Measurements from ENCODE around the gene TESMIN.

GRCh38 chr11:68363717-68364367, 51.5 kb downstream of the LRP5 start:
- PRO-cap: no peak

- PRO-cap: no peak
These were observed 61.7 kb downstream of the LRP5 start for GRCh38 chr11:68374087-68374550.

DNA sequence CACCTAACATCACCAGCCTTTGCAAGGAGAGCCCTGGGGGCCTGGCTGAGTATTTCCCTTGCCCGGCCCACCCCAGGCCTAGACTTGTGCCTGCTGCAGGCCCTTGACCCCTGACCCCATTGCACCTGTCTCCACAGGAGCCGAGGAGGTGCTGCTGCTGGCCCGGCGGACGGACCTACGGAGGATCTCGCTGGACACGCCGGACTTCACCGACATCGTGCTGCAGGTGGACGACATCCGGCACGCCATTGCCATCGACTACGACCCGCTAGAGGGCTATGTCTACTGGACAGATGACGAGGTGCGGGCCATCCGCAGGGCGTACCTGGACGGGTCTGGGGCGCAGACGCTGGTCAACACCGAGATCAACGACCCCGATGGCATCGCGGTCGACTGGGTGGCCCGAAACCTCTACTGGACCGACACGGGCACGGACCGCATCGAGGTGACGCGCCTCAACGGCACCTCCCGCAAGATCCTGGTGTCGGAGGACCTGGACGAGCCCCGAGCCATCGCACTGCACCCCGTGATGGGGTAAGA, 73.9 kb downstream of the LRP5 start:
- PRO-cap: no peak

- PRO-cap: unidirectional peak, plus-strand start at chr11:68398250
These were observed 62.3 kb upstream of the PPP6R3 start for GRCh38 chr11:68398032-68398822.

DNA sequence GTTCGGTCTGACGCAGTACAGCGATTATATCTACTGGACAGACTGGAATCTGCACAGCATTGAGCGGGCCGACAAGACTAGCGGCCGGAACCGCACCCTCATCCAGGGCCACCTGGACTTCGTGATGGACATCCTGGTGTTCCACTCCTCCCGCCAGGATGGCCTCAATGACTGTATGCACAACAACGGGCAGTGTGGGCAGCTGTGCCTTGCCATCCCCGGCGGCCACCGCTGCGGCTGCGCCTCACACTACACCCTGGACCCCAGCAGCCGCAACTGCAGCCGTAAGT, 46.9 kb upstream of the PPP6R3 start:
- PRO-cap: no peak

DNA sequence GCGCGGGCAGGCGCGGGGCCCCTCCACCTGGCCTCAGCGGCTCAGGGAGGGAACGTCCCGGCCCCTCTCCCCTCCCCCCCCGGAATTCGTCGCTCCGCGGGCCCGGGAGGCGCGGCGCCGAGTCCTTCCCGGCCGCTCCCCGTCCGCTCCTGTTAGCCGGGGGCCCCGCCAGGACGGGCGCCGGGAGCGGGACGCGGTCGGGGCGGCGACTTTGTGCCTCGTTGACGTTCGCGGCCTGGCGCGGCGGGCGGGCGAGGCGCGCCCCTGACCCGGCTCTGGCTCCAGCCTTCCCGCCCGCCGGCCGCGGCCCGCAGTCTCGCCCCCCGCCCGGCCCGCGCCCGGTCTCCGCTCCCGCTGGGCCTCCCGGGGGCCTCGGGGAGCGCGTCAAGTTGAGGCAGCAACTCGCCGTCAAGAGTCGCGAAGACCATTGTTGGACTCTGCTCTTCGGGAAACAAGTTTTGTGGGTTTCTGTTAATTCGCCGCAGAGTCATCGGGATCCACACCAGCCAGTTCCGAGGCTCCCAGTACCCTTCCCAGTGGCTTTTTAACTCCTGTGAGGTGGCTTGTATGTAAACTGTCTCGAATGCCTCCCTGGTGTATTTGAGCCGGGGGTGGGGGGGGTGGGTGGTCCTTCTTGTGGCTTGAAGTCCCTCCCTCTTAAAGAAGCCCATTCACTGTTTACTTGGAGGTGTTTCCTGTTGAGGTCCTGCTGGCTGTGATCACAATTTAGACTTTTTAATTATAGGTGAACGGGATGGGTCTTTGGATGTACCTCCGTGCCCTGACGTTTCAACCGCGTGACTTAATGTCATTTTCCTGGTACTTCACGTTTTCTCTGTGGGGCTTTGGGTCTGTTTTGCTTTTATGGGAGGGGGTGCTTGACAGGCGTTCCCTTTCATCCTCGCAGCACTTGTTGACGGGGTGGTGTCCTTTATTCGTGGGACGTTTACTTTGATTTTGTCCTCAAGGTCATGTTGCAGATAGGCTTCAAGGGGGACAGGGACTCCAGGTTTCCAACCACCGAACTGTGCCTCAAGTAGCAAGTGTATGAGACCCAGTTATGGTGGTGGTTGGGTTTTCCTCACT, 673 bp downstream of the PPP6R3 start:
- PRO-cap: bidirectional peak, plus-strand start at position 82 of the sequence, minus-strand start at position 86 of the sequence; bidirectional peak, plus-strand start at position 427 of the sequence, minus-strand start at position 318 of the sequence; bidirectional peak, plus-strand start at position 670 of the sequence, minus-strand start at position 602 of the sequence; unidirectional peak, minus-strand start at position 1,049 of the sequence

GRCh38 chr11:68539452-68540160, 79.1 kb downstream of the PPP6R3 start:
- PRO-cap: no peak

- PRO-cap: no peak
These were observed 104.5 kb upstream of the GAL start for GRCh38 chr11:68579674-68580333.

GRCh38 chr11:68590578-68590921, 93.8 kb upstream of the GAL start:
- PRO-cap: no peak

- PRO-cap: no peak
These were observed 67.6 kb upstream of the GAL start for GRCh38 chr11:68616536-68617287.

- PRO-cap: bidirectional peak, plus-strand start at chr11:68751663, minus-strand start at chr11:68751520
These were observed at the start of gene TESMIN for GRCh38 chr11:68750846-68751898. TSS of gene TESMIN (minus strand) at chr11:68751520.

DNA sequence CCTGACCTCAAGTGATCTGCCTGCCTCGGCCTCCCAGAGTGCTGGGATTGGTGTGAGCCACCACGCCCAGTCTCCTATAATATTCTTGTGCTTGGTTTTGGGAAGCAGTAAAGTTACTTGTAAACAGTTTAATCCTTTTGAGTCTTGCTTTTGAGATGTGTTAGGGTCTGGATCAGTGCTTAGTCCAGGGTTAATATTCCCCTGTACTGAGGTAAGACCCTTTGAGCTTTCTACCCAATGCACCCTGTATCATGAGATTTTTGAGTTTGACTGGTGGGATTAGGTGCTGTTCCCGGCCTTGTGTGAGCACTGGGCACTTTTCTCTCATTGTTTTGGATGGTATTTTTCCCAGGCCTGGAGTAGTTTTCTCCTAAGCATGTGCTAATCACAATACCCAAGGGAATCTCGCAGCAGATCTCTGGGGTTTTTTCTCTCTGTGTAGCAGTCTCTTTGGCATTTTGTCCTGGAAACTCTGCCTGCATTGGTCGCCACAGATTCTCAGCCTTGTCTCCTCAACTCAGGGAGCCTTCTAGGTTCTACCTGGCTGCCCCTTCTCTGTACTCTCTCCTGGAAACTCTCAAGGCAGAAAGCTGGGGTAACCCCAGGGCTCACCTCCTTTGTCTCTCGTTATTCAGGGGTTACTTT, 19.9 kb downstream of the IGHMBP2 start:
- PRO-cap: no peak

- PRO-cap: no peak
These were observed 38.2 kb downstream of the IGHMBP2 start for GRCh38 chr11:68941730-68942469.

DNA sequence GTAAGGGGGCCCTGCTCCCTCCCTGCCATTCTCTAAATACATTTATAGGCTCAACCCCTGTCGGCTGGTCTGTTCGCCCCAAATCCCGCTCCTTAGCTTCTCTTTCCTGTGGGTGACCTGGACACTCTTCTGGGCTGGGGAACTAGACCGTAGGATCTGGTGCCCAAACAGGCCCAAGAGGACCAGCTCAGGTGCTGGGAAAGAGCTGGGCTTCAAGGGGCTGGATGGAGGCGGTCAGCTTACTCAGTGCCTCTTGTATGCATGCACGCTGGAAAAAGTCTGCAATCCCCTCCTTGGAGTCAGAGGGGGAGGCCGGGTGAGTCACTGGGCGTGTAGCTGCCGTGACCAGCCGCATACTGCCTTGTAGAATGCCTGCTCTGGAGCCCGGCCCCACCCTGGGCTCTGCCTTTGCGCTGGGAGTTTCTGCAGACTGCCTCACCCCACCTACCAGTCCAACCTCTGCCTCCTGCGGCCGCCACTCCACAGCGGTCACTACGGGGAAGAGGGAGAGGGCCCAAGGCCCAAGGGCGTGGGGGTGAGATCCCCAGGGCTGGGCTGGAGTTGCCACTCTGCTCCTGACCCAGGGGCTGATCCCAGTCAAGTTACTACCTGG, 4.3 kb downstream of the MRGPRF start:
- PRO-cap: no peak

DNA sequence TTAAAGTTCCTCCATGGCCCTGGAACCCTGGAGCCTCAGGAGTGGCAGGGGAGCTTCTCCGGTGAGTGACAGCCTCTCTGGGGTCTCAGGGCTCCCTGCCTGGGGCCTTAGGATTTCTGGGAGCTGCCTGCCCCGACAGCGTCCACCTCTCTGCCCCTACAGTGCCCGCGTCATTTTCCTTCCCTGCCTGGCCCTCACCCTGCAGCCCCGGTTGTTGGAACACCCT, 304 bp downstream of the MRGPRF start:
- PRO-cap: no peak

- PRO-cap: no peak
These were observed 12.2 kb downstream of the TPCN2 start for GRCh38 chr11:69060965-69061282.

- PRO-cap: no peak
These were observed 5.8 kb downstream of the SMIM38 start for GRCh38 chr11:69161299-69162251.

DNA sequence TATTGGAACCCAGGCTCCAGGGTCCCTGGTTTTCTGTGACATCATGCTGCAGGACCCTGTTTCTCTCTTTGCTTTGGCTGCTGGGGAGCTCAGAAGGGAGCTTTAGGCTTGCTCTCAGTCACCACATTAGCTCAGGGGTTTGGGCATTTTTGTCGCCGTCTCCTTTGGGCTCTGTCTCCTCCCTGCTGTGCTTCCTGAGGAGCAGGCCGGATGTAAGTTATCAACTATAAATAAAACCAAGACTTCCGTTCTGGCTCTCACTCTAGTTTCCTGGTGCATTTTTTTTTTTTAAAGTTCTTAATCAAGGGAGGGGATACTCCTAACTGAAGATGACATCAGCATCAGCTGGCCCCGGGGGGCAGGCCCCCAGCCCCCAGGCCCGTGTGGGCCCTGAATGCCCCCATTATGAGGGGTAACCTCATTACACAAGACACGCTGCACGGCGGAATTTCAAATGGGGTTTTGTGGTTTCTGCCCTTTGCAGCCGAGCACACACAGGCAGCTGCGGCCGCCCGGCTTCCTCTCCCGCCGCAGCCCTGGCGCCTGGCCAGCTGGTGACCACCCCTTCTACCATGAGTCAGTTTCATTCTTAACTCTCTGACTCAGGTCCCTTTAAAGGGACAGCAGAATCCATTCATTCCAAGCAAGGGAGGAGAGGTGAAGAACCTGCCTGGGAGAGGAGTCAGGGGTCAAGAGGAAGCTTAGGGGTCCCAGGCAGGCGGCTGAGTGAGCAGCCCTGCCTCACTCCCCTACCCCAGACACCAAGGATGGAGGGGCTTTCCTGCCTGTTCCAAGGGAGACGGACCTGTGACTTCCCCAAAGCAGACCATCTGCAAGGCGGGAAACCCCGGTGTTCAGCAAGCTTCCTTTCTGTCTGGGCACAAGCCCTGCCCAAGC, 3.3 kb downstream of the MYEOV start:
- PRO-cap: no peak

GRCh38 chr11:69352491-69353299, 58.7 kb downstream of the MYEOV start:
- PRO-cap: no peak

- PRO-cap: no peak
These were observed 62.8 kb downstream of the MYEOV start for GRCh38 chr11:69356670-69357162.